ENCODE data around the genes RTF1, EHD4 and VPS39.

DNA sequence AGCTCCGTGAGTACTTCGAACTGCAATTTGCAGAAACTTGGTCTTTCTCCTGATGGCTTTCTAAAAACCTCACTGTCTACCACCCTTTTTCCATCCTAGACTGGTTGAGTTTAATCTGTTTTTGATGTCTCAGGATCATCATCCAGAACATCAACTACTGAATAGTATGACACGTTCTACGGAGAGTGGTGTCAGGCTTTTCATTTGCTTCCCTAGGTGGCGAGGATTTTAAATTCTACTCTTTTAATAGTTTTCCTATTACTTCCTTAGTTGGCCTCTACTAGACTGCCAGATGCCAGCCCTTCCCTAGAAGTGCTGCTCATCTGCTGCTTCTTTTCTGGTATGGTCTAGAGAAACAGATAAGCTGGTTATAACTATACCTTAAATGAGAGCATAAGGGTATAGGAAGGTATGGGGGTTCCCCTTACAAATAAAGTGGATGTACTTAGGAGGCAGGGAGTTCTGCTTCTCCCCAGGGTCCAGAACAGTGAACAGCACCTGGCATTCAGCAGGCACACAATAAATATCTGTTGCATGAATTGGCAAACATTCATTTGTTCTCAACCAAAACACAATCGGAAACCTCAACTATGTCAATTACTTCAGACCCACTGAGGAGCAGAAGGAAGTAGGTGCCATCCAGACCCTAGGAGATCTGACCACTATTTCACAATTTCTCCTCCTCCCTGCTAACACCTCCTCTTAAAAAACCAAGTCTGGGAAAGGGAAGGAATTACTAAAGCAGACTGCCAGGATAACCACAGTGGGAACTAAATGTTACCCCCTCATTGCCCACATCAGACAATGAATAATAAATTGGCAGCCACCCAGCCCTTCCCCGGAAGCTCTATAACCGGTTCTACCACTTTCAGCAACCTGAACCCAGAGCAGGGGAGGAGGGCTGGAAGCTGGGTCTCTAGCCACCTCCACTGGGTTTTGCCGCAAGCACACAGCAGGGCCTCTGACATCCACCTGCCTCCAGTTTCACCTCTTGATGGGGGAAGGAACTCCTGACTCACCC lies 17.3 kb downstream of the C15orf62 start:
- PRO-cap: bidirectional peak, plus-strand start at position 885 of the sequence, minus-strand start at position 799 of the sequence

- PRO-cap: bidirectional peak, plus-strand start at chr15:40845900, minus-strand start at chr15:40845674; bidirectional peak, plus-strand start at chr15:40846093, minus-strand start at chr15:40845985; bidirectional peak, plus-strand start at chr15:40846253, minus-strand start at chr15:40846155
These were observed 1.9 kb downstream of the SPINT1 start for GRCh38 chr15:40845395-40846473.

DNA sequence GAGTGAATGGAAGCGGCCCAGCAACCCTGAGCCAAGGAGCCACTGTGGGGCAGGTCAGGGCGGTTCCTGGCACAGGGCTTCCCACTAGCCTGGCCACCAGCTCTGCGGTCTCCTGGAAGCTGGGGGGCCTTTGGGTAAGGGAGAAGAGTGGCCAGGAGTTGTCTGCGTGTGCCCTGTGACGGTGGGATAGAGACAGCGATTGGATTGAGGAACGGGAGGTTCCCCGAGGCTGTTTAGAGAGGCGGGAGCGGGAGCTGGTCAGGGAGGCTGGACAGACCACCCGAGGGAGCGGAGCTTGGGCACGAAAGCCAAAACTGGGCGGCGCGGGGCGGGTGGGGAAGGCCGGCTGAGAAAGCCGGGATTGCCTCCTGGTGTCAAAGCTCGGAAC lies 363 bp upstream of the VPS18 start:
- PRO-cap: no peak

- PRO-cap: no peak
These were observed 4.1 kb downstream of the CHAC1 start for GRCh38 chr15:40957142-40958083.

- PRO-cap: no peak
These were observed 28.6 kb downstream of the INO80 start for GRCh38 chr15:41087312-41088077.

- PRO-cap: no peak
These were observed 1.1 kb downstream of the INO80 start for GRCh38 chr15:41115066-41115387.

DNA sequence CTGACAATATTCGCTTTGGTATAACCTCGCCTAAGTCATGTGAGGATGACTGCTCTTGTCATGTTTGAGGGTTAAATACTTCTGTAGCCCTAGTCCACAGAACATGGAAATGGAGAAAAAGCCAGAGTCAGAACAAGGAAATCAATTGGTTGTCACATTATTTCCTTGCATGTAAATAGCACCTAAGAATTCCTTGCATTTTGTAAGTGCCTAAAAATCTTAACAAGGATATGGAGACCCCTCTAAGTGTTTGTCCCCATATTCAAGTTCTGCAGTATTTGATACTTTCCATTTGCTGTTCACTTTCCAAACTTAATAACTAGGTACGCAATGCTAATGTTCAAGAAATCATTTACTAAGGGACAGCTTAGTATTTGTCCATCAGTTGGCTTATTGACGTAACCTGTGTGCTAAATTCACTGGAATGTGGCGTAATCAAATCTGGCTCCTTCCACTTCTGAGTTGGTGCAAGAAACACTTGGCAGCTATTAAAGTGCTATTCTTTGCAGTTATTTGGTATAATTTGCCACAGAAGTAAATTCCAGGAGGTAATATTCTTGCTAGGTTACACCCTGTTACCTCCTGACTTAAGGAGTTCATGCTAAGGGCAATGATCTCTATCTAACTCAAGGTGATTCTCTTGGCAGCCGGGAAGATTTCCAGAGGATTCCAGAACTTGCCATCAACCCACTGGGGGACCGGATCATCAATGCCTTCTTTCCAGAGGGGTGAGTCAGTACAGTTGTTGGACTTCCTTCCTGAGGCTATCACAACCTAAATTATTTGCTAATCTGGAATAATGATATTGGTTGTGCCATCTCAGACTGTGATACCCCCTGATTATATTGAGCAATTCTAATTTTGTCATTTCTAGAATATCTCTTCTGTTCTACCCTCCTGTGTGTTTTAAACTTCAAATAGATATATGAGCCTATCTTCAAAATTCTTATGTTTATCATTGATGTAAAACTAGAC lies 25.5 kb downstream of the CHP1 start:
- PRO-cap: no peak

- PRO-cap: no peak
These were observed 28.7 kb downstream of the CHP1 start for GRCh38 chr15:41259644-41260262.

DNA sequence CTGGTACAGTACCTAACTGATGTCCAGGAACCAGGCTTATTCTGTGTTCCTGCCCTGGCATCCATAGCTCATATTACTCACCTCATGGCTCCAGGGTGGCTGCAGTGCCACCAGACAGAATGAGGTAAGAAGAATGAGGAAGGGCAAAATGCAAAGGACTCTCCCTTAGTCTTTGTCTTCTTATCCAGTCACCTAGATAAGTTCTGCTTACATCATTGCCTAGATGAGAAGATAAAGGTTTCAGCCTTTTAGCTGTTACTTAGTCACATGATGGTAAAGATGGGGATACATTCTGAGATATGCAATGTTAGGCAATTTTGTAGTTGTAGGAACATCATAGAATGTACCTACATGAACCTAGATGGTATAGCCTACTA lies 45.8 kb downstream of the CHP1 start:
- PRO-cap: no peak

DNA sequence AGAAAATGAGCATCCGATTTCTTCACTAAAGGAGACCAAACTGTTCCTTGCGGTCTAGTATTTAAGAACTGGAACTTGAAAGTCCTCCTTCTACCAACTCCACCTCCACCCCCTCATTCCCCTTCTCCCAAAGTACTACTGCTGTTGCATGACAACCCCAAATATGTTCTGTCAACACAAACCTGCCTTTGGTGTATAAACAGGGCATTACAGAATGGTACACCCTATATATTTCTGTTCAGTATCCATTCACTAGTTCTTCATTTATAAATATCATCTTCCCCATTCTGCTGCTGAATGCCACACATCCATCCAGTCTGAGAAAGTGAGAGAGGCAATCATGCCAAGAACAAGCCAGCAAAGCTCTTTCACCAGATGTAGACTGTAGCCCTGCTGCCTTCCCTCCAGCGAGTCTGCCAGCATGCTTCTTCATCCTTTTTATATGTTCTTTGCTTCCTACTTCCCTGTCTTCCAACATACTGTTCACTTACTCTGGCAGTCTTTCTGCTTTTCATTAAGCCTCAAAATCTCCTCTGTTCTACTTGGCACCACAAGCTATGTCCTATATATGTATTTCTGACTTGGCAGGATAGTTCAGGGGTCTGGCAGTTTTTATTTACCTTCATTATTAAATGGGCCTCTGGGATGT lies 48.4 kb downstream of the CHP1 start:
- PRO-cap: no peak

DNA sequence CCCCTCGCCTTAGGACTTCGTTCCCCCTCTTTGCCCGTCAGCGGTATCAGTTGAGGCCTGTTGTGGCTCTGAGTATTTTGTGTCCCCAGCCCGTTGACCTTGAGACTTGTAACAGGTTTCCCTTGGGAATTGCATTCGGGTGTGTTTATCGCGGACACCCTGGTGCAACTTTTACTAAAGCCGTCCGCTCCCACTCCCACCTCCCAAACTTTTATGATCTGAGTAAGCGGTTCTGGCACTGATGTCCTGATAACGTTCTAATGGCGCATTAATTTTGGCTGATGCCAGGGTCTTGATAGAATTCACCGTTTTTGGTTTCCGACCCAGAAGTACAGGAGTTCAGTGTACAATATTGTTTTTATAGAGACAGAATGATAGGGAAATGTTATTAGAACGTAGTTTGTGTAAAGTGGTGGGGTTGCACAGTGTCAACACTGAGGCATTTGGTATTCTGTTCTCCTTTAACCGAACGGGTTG lies 47.9 kb downstream of the OIP5 start:
- PRO-cap: no peak

- PRO-cap: bidirectional peak, plus-strand start at chr15:41417145, minus-strand start at chr15:41416991
These were observed at the start of gene RTF1 for GRCh38 chr15:41416320-41417531. Gene RTF1 (plus strand): TSS chr15:41417095.

DNA sequence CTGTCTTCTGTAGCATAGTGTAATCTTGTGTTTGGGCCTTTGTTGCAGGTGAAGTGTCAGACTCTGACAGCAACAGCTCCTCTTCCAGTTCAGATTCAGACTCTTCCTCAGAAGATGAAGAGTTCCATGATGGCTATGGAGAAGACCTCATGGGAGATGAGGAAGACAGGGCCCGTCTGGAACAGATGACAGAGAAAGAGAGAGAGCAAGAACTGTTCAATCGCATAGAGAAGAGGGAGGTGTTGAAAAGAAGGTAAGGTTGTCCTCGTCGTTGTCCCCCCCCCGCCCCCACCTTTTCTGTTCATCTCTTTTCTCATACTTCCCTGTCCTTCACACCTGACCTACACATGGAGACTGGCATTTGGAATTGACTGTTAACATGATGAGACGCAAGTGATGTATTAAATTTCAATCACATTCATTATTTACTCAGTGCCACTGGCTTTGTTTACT lies 36.0 kb upstream of the ITPKA start:
- PRO-cap: no peak

DNA sequence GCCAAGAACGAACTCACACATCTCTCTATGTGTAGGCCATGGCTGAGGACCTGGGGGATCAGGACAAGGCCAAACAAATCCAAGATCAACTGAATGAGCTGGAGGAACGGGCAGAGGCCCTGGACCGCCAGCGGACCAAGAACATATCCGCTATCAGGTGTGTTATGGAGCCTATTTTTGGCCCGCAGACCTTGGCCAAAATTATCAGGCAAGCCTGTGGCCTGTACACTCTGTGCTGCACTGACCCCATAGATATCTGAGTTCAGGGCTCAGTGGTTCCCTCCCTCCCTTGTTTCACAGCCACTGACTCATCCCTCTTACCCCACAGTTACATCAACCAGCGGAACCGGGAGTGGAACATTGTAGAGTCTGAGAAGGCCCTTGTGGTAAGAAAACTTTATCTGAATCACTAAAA lies 16.5 kb upstream of the ITPKA start:
- PRO-cap: no peak

- PRO-cap: no peak
These were observed 14.1 kb upstream of the LTK start for GRCh38 chr15:41527706-41528239.

DNA sequence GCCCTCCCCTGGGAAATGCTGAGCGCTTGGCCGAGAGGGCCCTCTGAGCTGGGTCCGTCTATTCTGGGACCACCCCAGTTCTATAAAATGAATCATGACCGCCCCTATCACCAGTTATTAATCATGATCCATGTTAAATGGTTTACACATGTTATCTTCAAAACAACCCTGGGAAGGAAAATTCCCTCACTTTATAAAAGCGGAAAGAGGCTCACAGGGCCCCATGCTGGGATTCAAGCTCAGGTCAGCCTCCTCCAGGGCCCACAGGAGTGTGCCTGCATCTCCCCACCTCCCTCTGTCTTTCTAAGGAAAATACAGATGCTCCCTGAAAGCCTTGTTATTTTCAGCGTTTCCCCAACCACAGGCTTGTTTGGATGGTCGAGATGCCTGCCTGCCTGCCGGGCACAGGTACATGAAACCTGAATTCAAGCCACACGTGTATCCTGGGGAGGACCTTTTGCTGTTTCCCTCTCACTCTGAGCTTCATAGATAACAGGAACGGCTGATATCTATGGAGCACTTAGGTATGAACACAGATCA lies 39.1 kb upstream of the SPTBN5 start:
- PRO-cap: no peak

GRCh38 chr15:41939884-41940382 lies 32.4 kb downstream of the EHD4 start:
- PRO-cap: no peak

DNA sequence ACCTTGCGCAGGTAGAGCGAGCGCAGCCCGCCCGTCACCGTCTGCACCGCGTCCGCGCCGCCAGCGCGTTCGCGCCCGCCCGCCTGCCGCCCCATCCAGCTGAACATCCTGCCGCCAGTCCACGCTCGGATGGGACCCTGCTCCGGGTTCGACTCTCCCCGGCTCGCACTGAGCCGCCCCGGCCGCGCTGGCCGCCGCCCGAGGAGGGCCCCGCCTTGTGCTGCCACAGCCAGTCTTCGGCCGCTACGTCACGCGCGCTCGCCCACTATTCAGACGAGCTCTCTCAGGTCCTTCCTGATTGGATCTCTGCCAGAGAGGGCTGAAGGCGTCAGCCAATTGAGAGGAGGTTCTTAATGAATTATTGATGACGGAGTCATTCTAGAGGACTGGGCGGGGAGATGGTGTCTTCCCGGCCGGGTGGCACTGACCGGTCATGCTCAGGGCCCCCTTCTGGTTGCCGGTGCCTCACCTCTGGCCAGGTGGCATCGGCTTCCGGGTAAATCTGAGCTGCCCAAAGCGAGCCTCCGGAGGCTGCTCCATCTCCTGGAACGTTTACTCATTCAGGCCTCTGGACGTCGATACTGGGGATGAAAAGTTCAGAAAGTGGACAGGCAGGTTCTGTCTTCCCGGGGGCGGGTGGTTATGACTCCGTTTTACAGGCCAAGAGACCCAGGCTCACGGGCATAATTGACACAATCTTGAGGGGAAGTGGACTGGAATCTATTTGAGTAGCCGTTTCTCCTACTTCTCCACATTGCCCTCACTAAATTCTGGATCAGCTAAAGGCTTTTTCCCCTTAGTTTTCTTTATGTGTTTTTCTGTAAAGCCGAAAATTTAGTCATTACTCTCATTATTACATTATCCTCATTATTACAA lies at the start of gene EHD4:
Gene EHD4, minus strand, starts transcription at position 170 of the 876 bp plus-strand sequence.
- PRO-cap: bidirectional peak, plus-strand start at position 404 of the sequence, minus-strand start at position 189 of the sequence

- PRO-cap: bidirectional peak, plus-strand start at chr15:42208401, minus-strand start at chr15:42208304
These were observed at the start of gene VPS39 for GRCh38 chr15:42207634-42208767. Gene VPS39 (minus strand): TSS chr15:42208304.

GRCh38 chr15:42211045-42212065 lies 3.3 kb upstream of the VPS39 start:
- PRO-cap: no peak

Measured in jejunum (tissue), 1 donor.